Esophagus squamous epithelium (tissue), 4 donors: ENCODE measurements around a stretch of chr10.

DNA sequence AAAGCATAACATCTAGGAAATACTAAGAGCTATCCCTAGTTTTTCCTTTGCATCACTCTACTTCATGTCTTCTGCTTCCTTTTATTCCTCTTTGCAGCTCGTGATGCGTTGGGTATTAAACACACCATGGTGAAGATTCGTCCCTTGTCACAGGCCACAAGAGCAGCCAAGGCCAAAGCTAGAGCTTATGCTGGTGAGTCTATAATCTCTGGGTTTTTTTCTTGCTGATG is 32.8 kb downstream of the LOXL4 start:
- PRO-cap: no peak
- RAMPAGE, long total RNA, 4 experiments: no peak in any of the 4 experiments

DNA sequence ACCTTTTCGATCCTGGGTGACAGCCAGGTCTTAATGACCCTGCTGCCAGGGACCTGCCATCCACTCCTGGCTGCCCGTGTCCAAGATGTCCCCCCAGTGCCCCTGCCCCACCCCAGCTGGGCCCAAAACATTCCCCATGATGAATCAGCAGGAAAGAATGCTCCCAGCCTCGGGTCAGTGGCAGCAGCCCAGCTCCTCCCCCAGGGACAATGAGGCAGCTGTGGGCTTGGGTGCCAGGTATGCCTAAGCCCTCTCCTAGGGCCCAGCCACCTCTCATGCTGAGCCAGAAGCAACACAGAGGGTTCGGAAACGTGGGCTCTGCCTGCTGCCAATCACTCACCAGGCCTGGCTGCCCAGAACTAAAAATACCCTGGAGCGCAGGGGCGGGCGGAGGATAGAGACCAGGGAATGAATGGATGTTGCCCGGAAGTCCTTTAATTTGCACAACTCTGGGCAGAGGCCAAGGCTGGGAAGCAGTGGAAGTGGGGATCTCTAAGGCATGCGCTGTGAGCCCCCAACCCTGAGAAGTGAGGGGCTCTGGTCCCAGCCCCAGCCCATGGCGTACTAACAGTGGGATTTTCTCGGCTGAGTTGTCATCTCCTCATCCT is 1.5 kb upstream of the LOXL4 start:
- PRO-cap: no peak
- RAMPAGE, long total RNA, 4 experiments: no peak in any of the 4 experiments

DNA sequence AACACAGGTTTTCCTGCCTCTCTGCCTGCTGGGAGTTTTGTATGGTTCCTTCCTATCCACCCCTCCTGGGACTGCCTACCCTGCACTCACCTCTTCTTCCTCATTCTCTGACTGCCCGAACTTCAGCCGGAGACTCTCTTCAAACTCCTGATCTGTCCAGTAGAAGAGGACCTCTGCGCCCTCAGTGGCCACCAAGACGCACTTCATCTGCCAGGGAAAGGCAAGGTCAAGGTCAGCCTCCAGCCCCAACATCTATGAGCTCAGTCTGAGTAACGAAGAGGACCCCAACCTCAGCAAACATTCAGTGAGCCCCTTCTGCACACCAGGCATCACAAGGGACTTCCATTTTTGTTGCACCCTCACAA is 3.7 kb downstream of the HPS1 start:
- PRO-cap: no peak
- RAMPAGE, long total RNA, 4 experiments: no peak in any of the 4 experiments

- PRO-cap: no peak
- RAMPAGE, long total RNA, 4 experiments: no peak in any of the 4 experiments
Observed at GRCh38 chr10:99526219-99526741, 6.5 kb upstream of the NKX2-3 start.

DNA sequence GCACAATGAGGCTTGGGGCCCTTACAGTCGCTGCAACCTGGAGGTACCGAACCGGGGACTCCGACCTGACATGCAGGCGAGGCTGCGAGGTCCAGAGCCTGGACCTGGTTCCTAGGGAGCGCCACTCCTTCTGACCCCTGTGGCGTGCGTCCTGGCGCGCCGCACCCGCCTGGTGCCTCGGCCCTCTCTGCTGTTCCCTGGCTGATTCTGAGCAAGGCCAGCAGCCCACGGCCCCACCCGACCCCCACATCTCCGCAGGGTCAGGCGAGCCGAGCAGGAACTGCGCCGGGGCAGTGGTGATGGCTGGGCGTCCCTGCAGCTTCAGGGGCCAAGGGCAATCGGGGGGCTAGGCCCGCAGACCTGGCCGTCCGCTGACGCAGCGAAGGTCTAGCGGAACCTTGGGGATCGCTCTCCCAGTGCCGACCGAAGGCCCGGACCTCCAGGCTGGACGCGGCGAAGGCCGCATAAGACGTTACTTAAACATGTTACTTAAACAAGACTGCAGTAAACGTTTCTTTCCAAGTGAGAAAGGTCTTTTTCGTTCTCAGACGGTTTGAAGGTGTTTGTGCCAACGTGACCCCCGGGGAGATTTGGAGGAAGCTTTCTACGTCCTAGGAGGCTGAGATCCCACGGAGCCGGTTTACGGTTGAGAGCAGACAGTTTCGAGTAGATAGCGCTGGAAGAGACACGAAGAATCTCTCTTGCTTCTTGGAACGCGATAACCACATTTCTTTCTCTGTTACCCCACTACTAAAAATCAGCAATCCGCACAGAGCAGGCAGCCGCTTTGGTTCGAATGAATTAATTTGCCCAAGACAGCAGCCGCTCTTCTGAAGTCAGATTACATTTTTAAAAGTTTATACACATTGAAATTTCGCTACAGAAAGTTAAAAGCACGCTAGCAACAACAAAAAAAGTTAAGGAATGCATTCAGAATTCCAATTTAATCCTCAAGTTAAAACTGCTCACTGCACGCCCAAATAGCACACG is 5.0 kb upstream of the NKX2-3 start:
- PRO-cap: no peak
- RAMPAGE, long total RNA, 4 experiments: no peak in any of the 4 experiments

DNA sequence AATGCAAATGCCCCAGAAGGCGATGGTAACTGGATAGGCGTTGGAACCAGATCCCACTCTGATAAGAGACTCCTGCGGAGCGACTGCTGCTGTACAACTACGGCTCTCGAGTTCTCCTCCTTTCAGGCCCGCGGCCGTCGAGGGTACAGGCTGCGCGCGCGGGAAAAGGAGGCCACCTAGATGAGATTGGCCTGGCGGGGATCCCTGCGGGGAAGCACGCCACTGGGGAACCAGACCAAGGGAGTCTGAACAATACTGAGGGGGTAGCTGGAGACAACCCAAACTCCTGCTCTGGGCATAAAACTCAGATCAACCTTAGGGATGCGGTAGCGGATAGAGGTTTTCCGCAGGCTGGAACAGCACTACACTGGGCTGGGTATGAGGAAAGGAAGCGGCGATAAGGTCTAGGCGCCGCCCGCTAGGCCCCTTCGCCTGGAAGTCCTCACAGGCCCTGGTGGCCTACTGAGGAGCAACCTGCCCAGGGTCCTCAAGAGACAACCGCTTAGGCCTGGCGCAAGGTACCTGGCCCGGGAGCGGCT is 2.8 kb upstream of the NKX2-3 start:
- PRO-cap: no peak
- RAMPAGE, long total RNA, 4 experiments: no peak in any of the 4 experiments

GRCh38 chr10:99530416-99530667 is 2.4 kb upstream of the NKX2-3 start:
- PRO-cap: no peak
- RAMPAGE, long total RNA, 4 experiments: no peak in any of the 4 experiments

GRCh38 chr10:99540418-99541225 is 7.9 kb downstream of the NKX2-3 start:
- PRO-cap: no peak
- RAMPAGE, long total RNA, 4 experiments: no peak in any of the 4 experiments

- PRO-cap: no peak
- RAMPAGE, long total RNA, 4 experiments: no peak in any of the 4 experiments
Observed at GRCh38 chr10:99584201-99584567, 36.1 kb downstream of the SLC25A28 start.

- PRO-cap: bidirectional peak, plus-strand start at chr10:99656864, minus-strand start at chr10:99656734
- RAMPAGE, long total RNA, 4 experiments: no peak in any of the 4 experiments
Observed at GRCh38 chr10:99656503-99657069, 2.7 kb upstream of the ENTPD7 start.

DNA sequence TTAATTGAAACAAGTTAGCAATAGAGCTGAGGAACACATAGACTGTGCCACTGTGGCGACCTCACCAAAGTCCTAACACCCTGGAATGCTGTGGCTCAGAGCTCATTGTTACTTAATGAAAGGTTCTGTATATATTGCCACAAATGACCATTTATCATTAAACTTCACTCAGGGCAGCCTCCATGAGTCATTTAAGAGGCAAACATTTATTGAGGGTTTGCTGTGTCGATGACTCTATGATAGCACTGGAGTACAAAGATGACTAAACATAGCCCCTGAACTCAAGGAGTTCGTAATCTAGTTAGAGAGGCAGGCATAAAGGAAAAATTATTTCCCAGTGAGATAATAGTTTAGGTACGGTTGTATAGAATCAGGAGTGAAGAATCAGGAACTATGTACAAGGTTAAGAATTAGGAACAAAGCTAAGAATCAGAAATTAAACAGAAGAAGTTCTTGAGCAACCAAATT is 7.8 kb downstream of the ENTPD7 start:
- PRO-cap: no peak
- RAMPAGE, long total RNA, 4 experiments: no peak in any of the 4 experiments

DNA sequence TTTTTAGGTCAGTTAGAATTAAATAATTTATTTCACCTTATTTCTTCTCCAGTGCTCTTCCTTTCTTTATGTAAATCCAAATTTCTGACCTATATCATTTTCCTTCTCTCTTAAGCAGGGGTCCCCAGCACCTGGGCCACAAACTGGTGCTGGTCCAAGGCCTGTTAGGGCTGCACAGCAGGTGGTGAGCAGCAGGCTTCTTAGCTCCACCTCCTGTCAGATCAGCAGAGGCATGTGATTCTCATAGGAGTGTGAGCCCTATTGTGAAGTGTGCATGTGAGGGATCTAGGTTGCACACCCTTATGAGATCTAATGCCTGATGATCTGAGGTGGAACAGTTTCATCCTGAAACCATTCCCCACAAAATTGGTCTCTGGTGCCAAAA is 4.5 kb upstream of the ABCC2 start:
- PRO-cap: no peak
- RAMPAGE, long total RNA, 4 experiments: no peak in any of the 4 experiments

GRCh38 chr10:99923418-99923831 is 86.3 kb downstream of the DNMBP start:
- PRO-cap: no peak
- RAMPAGE, long total RNA, 4 experiments: no peak in any of the 4 experiments

DNA sequence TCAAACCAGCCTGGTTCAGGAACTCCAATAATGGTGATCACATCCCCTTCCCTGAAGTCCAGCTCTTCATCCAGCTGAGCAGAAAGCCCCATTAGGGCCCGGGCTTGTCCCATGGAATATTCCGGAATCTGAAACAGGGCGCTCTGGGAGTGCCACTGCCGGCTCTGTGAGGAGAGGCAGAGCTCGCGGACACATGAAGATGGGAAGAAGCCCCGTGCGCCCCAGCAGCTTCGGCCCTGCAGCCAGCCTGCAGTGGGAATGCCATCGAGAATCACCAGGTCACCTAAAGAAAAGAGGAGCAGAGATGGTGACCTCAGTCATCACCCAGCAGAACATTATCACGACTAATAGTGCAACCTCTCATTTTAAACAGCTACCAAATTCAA is 52.8 kb downstream of the DNMBP start:
- PRO-cap: no peak
- RAMPAGE, long total RNA, 4 experiments: no peak in any of the 4 experiments

DNA sequence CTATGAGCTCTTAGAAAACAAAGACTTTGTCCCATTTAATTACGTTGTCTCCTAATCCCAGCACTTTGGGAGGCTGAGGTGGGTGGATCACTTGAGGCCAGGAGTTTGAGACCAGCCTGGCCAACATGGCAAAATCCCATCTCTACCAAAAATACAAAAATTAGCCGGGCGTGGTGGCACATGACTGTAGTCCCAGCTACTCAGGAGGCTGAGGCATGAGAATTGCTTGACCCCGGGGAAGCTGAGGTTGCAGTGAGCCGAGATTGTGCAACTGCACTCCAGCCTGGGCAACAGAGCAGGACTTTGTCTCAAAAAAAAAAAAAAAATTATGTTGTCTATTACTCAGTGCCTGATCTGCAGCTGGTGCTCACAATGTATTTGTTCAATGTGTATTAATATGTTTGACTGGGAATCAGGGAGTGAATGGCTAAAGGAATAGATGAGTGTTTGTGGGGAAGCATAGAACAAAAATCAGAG is 5.7 kb upstream of the BLOC1S2 start:
- PRO-cap: no peak
- RAMPAGE, long total RNA, 4 experiments: no peak in any of the 4 experiments

DNA sequence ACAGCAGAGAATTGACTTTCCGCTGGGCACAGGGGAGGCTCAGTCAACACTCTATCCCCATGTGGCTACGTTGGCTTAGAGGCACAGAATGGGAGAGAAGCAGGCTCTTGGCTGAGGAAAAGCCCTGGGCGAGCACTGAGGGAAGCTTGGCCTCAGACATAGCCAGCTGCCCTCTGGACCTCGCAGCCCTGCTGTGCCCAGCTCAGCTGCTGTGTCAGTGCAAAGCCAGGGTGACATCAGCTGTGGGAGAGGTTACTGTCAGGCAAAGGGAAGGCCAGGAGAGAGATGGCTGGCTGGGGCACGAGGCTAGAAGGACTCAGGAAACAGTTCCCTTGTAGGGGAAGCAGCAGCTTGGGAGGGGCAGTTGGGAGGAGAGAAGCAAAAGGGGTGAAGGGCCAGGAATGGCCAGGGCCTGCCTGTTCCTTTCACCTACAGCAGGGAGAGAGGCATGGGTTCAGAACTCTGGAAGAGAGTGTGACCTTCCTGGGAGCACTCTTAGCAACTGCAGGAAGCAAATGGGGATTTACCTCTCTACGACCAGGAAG is 5.9 kb upstream of the SCD start:
- PRO-cap: no peak
- RAMPAGE, long total RNA, 4 experiments: no peak in any of the 4 experiments

DNA sequence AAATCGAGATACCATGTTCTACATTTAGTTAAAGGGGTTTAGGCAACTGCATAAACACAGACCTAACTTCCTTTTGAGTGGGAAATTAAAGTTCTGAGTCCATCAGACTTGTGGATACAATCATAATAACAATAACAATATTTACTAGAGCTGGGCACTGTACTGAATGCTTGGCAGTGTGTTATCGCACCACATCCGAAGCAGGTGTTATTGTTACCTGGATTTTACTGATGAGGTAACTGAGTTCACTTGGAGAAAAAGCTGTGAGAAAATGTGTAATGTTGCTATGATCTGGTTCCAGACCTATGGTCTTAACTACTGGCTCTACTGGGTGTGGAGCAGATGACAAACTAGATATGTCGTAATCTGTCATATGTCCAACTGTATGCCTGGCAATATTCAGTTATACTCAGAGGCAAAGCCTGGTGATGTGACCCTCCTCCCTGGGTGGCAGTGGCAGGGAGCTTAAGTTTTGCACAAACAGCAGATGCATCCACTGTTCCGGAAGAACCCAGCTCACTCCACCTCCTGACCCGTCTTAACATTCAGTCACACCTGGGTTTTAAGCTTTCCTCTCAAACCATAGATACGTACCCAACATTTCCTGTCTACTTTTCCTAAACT is 23.5 kb downstream of the SCD start:
- PRO-cap: bidirectional peak, plus-strand start at position 402 of the sequence, minus-strand start at position 317 of the sequence
- RAMPAGE, long total RNA, 4 experiments: no peak in any of the 4 experiments

DNA sequence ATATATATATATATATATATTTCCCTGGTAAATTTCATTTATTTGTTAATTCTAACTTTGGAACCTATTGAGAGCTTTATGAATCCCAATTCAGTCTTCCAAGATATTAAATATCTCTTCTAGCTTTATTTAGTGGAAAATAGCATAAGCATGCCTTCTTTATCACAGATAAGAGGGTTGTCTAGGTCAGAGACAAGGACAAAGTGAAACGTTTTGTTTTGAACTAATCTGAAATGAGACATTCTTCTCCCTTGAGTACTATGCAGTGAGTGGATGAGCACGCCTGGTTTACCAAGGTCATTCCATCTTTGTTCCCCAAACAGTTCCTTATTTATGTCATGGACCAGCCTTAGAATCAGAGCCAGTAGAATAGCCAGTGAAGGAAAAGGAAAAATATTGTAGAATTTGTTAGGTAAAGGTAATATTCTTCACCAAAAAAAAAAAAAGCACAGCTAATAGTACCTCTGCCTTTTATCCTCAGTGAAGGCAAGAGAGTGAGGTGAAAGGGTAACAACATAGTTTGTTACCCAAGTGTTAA is 43.8 kb downstream of the SCD start:
- PRO-cap: no peak
- RAMPAGE, long total RNA, 4 experiments: no peak in any of the 4 experiments

- PRO-cap: unidirectional peak, plus-strand start at chr10:100481761
- RAMPAGE, long total RNA, 4 experiments: no peak in any of the 4 experiments
Observed at GRCh38 chr10:100481301-100482155, 18.7 kb downstream of the WNT8B start.

GRCh38 chr10:100653854-100654454 is 91.4 kb upstream of the PAX2 start:
- PRO-cap: no peak
- RAMPAGE, long total RNA, 4 experiments: no peak in any of the 4 experiments